Bronchial epithelial cell (primary cell): Measurements from ENCODE around the genes PRDX6, DARS2 and RABGAP1L.

DNA sequence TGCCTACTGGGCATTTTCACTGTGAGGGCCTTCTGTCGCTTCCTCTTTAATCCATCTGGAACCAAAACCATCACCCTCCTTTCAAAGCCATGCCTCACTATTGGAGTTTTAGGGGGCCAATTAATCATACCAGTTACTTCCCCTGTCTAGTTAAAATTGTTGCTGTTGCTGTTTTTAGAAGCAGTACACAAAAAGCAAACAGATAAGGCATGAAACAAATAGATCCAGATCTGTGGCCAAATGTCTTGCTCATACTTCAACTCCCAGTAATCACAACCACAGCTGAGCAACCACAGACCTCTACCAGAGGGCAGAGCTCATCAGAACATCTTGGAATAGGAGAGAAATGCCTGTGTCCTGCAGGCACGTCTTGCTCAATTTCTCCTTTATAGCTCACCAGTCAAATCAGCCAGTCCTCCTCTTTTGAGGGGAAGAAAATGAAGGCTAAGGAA, 133.8 kb upstream of the C1orf105 start:
- RRBS, 2 experiments, result no CpG with 5 or more reads among the region's 2 CpGs

DNA sequence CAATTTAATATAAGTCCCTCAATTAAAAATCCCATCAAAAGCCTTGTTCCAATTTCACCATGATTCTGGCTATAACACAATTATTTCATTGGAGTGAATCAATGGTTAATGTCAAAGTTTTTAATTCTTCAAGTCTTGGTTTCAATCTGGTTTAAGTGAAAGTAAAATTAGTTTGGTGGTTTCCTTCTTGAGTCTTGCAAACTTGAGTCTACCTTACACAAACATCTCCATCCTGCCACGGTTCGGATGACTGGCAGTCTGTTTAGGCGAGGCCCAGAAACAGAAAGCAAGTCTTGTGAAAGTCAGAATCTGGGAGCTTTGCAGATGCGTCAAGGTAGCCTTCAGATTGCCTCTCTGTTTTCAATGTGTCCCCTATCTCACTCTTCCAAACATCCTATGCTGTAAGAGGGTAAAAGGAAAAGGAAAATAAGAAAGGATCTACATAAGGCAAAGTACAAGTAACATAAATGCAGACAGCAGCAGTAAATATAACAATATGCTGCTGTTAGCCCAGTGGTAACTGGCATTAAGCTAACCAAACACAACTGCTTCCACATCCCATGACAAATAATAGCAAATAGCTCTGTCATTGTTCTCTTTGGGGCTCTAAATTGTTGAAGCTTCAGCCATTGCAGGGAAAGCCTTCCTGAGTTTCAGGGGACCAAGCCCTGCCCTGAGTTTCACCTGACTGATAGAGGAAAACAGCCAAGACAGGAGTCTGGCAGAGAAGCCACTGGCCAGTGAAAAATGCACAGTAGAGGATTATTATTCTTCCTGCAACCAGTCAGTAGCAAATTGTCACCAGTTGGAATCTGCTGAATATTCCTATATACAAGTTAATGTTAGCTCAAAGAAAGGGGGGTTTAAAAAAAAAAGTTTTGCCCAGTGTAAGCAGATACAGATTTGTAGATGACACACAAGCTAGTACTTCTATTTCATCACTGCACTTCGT, 26.2 kb upstream of the C1orf105 start:
- RRBS, 2 experiments, result no CpG with 5 or more reads among the region's 5 CpGs

DNA sequence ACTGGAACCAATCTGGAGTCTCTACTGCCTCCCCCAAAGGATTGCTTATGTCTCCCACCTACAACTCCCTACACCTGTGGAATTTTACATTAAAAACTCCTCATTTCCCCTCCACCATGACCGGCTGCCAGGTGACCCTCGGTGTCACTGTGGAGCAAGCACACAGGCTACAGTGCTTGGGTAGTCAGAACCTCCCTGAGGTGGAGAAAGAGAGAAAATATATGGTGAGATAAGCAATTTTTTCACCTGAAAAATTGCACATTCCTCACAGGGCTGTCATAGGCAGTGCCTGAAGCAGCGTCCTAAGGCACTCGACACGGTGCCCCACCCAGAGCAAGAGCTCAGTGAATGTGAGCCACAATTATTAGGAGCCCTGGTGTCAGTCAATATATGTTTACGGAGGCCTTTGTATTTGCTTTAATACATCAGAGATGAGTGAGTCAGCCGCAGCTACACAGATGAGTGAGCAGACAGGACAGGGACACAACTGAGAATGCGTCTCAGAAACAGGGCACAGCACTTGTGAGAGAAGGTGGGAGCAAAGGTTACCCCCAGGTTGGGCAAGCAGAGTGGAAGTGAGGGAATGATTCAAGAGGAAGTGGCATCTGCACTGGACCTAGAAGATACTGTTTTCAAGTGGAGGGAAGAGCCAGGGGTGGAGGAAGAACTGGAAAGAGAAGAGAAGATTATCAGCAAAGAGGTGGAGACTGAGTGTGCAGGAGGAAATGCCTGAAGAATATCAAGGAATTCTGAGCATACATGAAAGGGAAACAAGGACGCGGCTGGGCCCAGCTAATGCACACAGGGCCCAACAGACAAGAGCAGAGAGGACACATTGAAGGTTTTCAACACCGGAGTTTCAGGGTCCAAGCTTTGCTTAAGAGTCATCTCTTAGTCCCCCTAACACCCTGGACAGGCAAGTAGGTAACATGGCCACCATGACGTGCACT, 5.2 kb upstream of the PIGC start:
- RRBS, 2 experiments, result no CpG with 5 or more reads among the region's 12 CpGs

- RRBS, 2 experiments, result no CpG with 5 or more reads among the region's 3 CpGs
Observed at GRCh38 chr1:172499617-172500183, 33.2 kb upstream of the SUCO start.

DNA sequence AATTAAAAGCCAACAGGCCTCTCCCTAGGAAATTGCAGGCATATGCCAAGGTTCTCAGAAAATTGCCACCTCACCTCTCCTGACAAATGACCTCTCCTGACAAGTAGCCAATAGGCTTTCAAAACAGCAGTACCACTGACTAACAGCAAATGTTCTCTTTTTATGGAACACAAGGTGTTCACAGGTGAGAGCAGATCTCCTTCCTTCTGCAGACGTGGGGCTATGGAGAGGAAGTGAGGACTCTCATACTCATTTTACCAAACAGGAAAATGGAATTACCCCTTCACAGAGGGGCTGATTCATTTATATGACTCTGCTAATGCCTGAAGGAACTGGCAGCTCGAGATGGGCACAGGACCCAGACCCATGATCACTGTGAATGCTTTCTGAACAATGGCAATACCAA, 32.7 kb upstream of the SUCO start:
- RRBS, 2 experiments, result no CpG with 5 or more reads among the region's 2 CpGs

DNA sequence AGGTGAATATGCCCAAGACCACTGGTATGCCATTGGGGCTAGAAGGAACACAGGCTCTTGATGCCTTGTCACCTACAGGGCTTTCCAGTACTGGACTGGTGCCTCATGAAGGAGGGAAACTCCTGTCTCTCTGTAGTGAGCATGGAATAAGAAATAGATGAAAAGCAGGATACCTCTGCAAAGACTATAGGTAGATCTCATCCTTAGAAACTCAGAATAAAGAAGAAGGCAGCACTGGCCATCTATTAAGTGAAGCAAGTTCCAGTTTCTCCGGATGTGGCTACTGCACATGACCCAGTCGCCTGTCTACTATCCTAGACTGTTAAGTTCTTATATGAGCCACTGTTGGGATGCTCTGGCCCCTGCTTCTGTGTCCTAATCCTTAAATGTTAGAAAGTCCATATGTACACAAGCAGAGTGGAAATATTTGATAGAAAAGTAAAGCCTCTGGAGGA, 2.1 kb downstream of the FASLG start:
- RRBS, 2 experiments, result no CpG with 5 or more reads among the region's 2 CpGs

- RRBS, 2 experiments, result no CpG with 5 or more reads among the region's 2 CpGs
Observed at GRCh38 chr1:172818863-172819086, 159.9 kb downstream of the FASLG start.

DNA sequence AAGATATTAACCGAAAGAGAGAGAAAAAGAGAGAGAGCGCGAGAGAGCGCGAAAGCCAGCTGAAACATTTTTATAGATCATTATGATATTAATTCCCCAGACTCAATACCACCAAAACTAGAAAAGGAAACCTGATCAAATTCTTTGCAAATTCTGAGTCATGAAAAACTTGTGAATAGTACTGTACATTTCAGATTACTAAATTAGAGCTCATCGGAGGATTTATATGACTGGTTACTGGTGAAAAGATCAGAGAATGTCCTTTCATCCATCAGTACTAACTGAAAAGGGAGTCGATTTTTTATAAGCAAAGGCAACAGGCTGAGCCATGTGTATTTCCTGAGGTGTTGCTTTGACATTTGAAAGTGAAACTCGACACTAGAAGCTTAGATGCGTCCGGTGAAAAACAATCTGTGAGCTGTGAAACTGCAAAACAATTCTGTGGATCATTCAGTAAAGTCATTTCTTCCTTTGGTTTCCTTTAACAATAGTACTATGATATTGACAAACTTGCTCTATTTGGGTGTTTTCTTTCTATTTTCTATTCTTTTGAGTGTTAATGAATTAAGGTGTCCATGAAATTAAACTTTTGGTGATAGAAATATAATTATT, 155.6 kb downstream of the TNFSF18 start:
- RRBS, 2 experiments, result no CpG with 5 or more reads among the region's 10 CpGs

DNA sequence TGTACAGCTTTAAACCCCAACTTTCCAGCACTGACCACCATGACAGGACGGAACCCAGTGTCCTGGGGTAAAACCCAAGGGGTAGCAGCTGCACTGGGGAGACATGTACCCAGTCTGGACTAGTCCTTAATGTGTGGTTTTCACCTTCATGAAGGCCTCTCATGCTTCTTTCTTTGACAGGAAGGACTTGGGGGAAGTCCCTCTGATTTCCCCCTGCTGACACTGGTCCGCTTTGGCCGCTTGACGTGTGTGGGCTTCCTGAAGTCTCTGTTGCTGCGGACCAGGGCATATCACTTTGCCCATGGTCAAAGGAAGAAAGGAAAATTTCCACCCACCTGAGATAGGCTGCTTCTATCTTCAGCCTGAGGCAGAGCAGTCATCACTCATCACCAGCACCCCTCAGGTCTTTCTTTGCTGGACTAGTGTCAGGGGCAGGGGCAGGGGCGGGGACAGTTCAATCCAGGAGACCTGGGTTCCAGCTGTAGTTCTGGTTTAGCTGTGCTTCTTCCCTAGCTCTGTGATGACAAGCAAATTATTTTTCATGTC, 66.2 kb upstream of the PRDX6 start:
- RRBS, 2 experiments, result no CpG with 5 or more reads among the region's 6 CpGs

- RRBS, 2 experiments, result under 1 to 2% methylated on average over 12 of the region's 26 CpGs
Observed at GRCh38 chr1:173477224-173477430, at the start of gene PRDX6. Gene PRDX6 (plus strand): TSS chr1:173477335.

- RRBS, 2 experiments, result no CpG with 5 or more reads among the region's 3 CpGs
Observed at GRCh38 chr1:173822175-173822768, 2.2 kb upstream of the DARS2 start.

DNA sequence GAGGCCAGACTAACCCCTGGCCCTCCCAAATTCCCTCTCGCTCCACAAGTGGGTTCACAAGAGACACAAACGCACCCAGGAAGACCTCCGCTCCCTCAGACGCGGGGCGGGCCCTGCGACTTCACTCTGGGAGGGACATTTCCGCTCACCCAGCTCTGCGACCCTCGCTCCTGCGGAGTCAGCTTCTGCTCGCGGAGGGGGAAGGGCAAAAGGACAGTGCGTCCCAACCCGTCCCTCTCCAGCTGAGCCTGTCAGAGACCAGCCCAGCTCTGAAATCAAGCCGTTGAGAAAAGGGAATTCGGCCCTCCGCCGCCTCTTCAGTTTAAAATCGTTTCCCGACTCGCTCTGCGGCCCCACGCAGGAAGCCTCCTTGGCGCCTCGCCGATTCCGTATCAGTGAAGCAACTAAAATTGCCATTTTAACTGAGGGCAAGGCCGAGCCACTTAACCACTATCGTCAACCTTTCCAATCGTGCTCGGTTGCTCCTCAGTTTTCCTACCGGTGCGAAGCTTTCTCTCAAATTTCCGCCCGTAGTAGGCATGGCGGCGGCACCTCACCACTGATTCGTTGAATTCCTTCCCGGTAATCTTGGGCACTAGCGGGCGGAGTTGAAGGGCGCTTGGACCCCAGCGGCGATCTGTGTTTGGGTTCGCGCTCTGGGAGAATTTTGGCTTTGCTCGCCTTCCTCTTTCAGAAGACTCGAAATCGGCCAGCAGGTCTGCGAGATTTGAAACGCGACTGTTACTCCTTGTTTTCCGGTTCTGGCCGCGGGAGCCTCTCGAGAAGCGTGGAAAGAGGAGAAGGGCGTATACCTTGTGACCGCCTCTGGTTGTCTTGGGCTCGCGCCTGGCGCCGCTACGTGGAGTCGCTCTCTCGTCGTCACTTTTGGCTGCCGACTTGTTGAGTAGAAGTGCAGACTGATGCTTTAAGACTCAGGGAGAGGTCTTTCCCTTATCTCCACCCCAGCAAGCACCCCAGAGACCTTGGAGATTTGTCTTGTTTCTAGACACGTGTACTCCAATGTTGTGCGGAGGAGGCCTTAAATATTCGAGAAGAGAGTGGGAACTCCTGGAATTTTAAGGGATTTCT, at the start of gene DARS2:
TSS of gene DARS2 (plus strand) at position 611 of the 1,089 bp plus-strand sequence.
- RRBS, 2 experiments, result 1 to 2% methylated on average over 7 of the region's 72 CpGs

- RRBS, 2 experiments, result no CpG with 5 or more reads among the region's 3 CpGs
Observed at GRCh38 chr1:173863161-173863832, 4.9 kb upstream of the ZBTB37 start.

DNA sequence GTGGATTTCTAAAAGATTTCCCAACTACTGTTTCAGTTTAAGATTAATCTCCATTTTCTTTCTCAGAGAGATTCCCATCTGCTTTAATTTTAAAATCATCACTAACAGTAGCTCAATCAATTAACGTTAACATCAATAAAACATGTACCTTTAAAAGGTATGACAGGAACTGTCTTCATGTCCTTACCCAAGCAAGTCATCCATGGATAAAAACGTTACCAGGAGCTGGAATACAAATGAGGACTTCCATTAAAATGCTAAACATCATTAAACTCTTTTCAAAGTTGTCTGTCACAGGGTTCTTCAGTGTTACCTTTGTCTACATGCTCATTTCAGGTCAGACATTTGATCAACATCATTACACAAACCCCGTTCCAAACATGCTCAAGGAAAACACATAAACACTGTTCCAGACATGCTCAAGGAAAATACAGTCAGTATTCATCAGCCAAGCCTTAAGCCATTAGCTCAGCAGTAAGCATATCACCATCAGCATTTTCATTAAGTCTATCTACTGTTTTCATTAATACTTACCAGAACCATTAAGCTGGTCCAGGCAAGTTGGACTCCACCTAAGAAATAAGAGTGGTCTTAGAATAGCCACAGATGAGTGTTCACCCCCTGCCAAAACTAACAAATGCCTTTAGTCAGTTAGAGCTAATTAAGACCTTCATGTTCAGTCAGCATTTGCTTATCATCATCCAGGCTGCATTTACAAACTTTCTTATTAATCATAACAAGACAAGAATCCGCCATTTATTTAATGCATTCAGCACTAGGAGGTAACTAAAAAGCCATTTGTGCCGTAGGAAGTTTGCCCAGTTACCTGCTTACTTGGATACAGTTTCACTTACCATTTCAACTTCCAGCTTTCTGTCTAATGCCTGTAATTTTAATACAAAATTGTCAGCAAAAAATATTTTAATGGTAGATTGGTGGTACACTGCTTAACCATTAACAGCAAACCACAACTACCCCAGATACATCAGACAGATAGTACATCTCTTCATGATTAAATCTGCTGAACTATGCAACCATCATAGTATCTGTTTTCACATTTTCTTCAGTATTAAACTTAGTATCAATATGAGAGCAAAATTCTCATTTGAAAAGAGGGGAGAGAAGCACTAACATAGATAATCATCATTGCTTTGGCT, 2.5 kb upstream of the ZBTB37 start:
- RRBS, 2 experiments, result no CpG with 5 or more reads among the region's 5 CpGs

GRCh38 chr1:173931808-173932689, 14.9 kb upstream of the SERPINC1 start:
- RRBS, 2 experiments, result no CpG with 5 or more reads among the region's 5 CpGs

GRCh38 chr1:173947184-173947810, 30.2 kb upstream of the SERPINC1 start:
- RRBS, 2 experiments, result no CpG with 5 or more reads among the region's 8 CpGs

DNA sequence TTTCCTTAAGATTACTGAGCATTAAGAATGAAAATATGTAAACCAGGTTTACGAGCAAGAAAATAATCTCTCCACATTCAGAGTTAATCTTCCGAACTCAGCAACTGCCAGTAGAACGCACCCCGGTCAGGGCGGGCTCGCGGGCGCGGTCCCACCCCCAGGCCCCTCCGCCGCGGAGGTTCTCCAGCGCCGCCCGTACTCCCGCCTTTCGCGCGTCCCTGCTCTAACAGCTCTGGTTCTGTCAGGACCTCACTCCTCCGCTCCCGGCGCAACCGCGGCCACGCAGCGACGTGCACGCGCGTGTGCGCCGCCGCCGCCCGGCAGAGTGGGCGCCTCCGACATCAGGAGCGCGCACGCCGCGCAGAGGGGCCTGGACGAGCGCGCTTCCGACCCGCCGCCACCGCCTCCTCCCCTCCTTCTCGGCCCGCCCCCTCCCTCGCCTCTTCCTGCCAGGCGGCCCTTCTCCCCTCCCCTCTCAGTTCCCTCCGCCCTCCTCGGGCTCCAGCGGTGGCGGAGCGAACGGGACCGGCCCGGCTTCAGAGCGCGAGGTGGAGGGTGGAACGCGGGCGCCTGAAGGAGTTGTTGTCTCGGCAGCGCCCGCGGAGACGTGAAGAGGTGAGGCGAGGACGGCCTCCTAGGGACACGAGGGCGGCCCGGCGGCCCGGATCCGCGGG, at the start of gene RABGAP1L:
TSS of gene RABGAP1L (plus strand) at position 478 of the 674 bp plus-strand sequence.
- RRBS, 2 experiments, result 1 to 2% methylated on average over 15 of the region's 80 CpGs

DNA sequence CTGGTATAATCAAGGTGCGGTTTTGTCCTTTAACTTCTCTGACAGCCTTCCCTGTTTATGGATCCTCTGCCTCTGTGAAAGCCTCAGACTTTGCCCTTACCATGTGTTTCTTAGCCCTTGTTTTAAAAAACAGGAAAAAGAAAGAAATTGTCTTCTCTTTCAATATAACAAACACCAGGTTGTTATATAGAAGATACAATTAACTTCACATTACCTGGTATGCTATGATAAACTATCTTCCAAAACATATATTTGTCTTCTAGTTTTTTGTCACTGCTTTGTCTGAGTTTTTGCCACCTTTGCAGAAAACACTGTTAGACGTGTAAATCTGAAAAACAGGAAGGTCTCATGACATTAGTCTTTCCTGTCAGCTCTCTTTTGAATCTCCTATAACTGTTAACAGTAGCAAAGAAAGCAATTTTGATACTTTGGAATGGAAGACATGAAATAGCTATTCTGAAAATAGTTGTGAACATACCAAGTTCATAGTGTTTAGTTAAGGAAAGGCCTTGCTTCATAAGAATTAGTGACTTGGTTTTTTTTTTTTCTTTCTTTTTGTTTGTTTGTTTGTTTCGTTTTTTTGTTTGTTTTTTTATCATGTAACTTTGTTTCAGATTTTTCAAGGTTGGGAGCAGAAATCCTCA, 31.7 kb upstream of the CACYBP start:
- RRBS, 2 experiments, result no CpG with 5 or more reads among the region's 3 CpGs

DNA sequence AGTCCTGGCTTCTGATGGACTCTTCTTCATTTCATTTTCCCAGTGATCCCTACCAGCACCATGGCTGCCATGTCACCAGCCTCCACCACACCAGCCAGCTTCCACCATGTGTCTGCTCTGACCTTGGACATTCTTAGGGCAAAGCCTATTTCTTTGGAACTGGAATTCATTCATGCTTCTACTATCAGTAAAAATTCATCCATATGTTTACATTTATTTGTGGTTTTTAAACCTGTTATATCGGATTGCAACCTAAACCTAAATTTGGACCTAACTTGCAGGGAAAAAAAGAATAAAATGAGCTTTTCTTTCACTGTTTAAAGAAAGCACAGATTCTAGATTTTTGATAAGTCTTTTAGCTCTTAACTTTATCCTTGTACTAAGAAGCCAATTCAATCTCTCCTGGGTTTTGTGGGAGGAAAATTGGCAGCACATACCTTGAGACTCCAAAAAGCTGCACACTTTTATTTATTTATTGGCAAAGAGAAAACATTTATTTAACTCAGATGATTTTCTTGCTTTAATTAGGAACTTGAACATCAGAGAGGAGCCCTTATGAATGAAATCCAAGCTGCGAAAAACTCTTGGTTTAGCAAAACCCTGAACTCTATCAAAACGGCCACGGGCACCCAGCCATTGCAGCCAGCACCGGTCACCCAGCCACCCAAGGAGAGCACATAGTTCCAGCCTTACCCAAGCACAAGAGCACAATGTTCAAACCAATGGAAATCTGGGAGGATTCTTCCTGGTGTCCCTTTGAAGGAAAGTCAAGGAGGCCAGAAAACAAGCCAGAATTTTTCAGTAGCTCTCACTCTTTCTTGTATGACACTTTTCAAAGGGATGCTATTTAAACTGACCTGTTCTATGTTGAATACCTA, 10.2 kb upstream of the CACYBP start:
- RRBS, 2 experiments, result no CpG with 5 or more reads among the region's 5 CpGs